K562 (cell line): ENCODE data around the gene PPEF2.

DNA sequence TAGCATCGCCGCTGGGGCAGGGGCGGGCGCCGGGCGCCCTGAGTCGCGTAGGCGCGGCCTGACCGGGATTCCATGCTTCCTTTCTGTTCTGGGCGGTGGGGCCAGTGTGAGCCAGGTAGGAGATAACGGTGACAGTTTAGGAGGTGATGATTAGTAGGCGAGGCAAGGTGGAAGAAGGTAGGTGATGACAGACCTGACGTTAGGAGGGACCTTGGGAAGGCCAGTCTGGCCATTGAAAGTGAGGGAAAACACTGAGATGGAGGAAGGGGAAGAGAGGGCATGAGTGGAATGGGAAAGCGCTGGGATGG, 457 bp upstream of the CDKL2 start:
- RAMPAGE, long total RNA, result no peak
- RRBS, result no CpG with 5 or more reads among the region's 16 CpGs
PRO-cap:
- standard, result no peak
- CoPRO, capped RNA only, 2 experiments, result no peak in any of the 2 experiments
- CoPRO, capped and uncapped RNA, 2 experiments, result no peak in any of the 2 experiments
- CoPRO, uncapped RNA only, 2 experiments, result no peak in any of the 2 experiments
CAGE:
- cytosol, long polyA plus RNA, result no peak
- long polyA plus RNA, result no peak
- nucleolus, long total RNA, result no peak
- nucleus, long polyA plus RNA, result no peak

- RAMPAGE, long total RNA, result no peak
- RRBS, result no CpG with 5 or more reads among the region's 46 CpGs
PRO-cap:
- standard, result bidirectional peak, plus-strand start at chr4:75672743, minus-strand start at chr4:75672676
- CoPRO, capped RNA only, 2 experiments, result no peak in any of the 2 experiments
- CoPRO, capped and uncapped RNA, 2 experiments, result no peak in any of the 2 experiments
- CoPRO, uncapped RNA only, 2 experiments, result no peak in any of the 2 experiments
CAGE:
- cytosol, long polyA plus RNA, result no peak
- long polyA plus RNA, result no peak
- nucleolus, long total RNA, result no peak
- nucleus, long polyA plus RNA, result no peak
Observed at GRCh38 chr4:75672348-75673002, 736 bp downstream of the G3BP2 start.

DNA sequence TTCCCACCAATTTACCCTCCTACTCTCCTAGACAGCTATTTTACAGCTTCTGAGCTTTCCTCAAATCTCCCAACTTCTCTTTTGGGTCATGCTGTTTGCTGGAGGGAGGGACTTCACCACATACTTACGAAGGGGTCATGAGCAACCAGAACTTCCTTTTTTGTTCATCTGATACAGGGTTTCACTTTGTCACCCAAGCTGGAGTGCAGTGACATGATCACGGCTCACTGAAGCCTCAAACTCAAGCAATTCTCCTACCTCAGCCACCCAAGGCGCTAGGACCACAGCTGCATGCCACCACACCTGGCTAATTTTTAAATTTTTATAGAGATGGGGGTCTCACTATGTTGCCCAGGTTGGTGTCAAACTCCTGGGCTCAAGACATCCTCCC, 25.3 kb upstream of the G3BP2 start:
- RAMPAGE, long total RNA, result no peak
- RRBS, result no CpG with 5 or more reads among the region's 3 CpGs
PRO-cap:
- standard, result no peak
- CoPRO, capped RNA only, 2 experiments, result no peak in any of the 2 experiments
- CoPRO, capped and uncapped RNA, 2 experiments, result no peak in any of the 2 experiments
- CoPRO, uncapped RNA only, 2 experiments, result no peak in any of the 2 experiments
CAGE:
- cytosol, long polyA plus RNA, result no peak
- long polyA plus RNA, result no peak
- nucleolus, long total RNA, result no peak
- nucleus, long polyA plus RNA, result no peak

DNA sequence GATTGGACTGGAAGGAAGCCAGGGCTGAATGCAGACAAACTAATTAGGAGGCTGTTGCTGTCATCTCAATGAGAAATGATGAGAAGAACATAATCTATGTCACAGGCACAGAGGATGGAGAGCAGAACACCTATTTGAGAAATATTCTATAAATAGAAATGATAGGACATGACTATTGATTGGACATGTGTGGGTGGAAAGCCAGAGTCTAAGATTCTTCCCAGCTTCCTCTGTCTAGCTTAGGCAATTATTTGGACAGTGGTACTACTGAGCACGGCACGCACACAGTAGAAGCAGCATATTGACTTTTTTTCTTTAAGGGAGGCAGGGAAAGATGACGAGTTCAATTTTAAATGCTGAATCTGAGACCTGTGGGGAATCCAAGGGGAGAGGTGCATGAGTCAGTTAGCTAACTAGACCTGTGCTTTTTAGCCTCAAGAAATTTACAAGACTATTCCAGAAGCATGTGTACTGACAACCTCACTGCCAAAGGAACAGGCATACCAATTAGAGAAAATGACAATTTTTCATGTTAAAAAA, 941 bp upstream of the USO1 start:
- RAMPAGE, long total RNA, result no peak
- RRBS, result no CpG with 5 or more reads among the region's 3 CpGs
PRO-cap:
- standard, result unidirectional peak, plus-strand start at position 250 of the sequence
- CoPRO, capped RNA only, 2 experiments, result no peak in any of the 2 experiments
- CoPRO, capped and uncapped RNA, 2 experiments, result no peak in any of the 2 experiments
- CoPRO, uncapped RNA only, 2 experiments, result no peak in any of the 2 experiments
CAGE:
- cytosol, long polyA plus RNA, result no peak
- long polyA plus RNA, result no peak
- nucleolus, long total RNA, result no peak
- nucleus, long polyA plus RNA, result no peak

GRCh38 chr4:75723906-75724281, 483 bp upstream of the USO1 start:
- RAMPAGE, long total RNA, result no peak
- RRBS, result no CpG with 5 or more reads among the region's 8 CpGs
PRO-cap:
- standard, result no peak
- CoPRO, capped RNA only, 2 experiments, result no peak in any of the 2 experiments
- CoPRO, capped and uncapped RNA, 2 experiments, result no peak in any of the 2 experiments
- CoPRO, uncapped RNA only, 2 experiments, result no peak in any of the 2 experiments
CAGE:
- cytosol, long polyA plus RNA, result no peak
- long polyA plus RNA, result no peak
- nucleolus, long total RNA, result no peak
- nucleus, long polyA plus RNA, result no peak

DNA sequence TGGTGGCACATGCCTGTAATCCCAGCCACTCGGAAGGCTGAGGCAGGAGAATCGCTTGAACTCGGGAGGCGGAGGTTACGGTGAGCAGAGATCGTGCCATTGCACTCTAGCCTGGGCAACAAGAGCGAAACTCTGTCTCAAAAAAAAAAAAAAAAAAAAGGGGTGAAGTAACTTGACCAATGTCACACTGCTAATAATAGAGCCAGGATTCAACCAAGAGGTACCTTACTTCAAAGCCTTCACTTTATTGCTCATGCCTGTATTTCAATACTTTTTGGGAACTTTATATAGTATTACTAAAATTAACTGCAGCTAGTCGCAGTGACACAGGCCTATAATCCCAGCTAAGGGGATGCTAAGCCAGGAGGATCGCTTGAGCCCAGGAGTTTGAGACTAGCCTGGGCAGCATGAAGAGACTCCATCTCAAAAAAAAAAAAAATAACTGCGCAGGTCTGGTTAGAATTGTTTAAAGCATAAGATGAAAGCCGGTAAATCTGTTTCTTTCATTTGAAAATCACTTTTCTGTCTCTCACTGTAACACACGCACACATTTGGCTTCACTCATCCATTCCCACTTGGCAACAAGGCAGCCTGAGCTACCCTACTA, 1.9 kb downstream of the USO1 start:
- RAMPAGE, long total RNA, result no peak
- RRBS, result no CpG with 5 or more reads among the region's 12 CpGs
PRO-cap:
- standard, result no peak
- CoPRO, capped RNA only, 2 experiments, result no peak in any of the 2 experiments
- CoPRO, capped and uncapped RNA, 2 experiments, result no peak in any of the 2 experiments
- CoPRO, uncapped RNA only, 2 experiments, result peak in 2 of 2 experiments; most common plus-strand start position 305 of the sequence (in 1)
CAGE:
- cytosol, long polyA plus RNA, result no peak
- long polyA plus RNA, result no peak
- nucleolus, long total RNA, result no peak
- nucleus, long polyA plus RNA, result no peak

- RAMPAGE, long total RNA, result no peak
- RRBS, result no CpG with 5 or more reads among the region's 5 CpGs
PRO-cap:
- standard, result no peak
- CoPRO, capped RNA only, 2 experiments, result no peak in any of the 2 experiments
- CoPRO, capped and uncapped RNA, 2 experiments, result no peak in any of the 2 experiments
- CoPRO, uncapped RNA only, 2 experiments, result no peak in any of the 2 experiments
CAGE:
- cytosol, long polyA plus RNA, result no peak
- long polyA plus RNA, result no peak
- nucleolus, long total RNA, result no peak
- nucleus, long polyA plus RNA, result no peak
Observed at GRCh38 chr4:75902309-75902867, at the start of gene PPEF2. Gene PPEF2, minus strand, starts transcription at chr4:75902452.

- RAMPAGE, long total RNA, result no peak
- RRBS, result 72% methylated on average over 12 of the region's 32 CpGs
PRO-cap:
- standard, result no peak
- CoPRO, capped RNA only, 2 experiments, result no peak in any of the 2 experiments
- CoPRO, capped and uncapped RNA, 2 experiments, result no peak in any of the 2 experiments
- CoPRO, uncapped RNA only, 2 experiments, result no peak in any of the 2 experiments
CAGE:
- cytosol, long polyA plus RNA, result no peak
- long polyA plus RNA, result no peak
- nucleolus, long total RNA, result no peak
- nucleus, long polyA plus RNA, result no peak
Observed at GRCh38 chr4:76010805-76011439, 3.6 kb upstream of the CXCL9 start.

DNA sequence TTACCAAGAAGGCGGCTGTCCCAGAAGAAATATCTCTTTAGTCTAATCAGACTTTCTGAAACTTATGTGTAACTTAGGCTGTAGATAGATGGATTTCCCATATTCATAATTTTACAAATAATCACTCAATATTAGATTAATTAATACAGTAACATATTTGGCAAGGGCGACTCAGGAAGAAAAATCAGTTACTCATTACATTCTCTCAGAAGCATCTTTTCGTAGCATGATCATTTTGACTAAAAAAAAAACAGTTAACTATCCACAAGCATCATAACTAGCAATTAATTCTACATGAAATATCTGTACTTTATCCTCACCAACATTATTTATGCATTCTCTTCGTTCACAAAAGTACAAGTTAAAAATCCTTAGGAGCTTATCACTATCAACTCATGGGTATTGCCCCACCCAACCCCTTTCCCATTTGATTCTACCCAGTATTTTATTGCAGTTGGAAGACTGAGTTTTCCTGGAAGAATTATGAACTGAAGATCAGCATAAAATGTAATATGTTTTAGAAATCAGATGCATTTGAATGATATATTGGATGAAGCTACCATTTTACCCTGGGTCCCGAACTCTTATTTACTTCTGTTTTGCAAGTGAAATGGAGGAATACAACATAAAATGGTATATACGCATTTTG, 12.6 kb upstream of the NUP54 start:
- RAMPAGE, long total RNA, result no peak
- RRBS, result no CpG with 5 or more reads among the region's 6 CpGs
PRO-cap:
- standard, result no peak
- CoPRO, capped RNA only, 2 experiments, result no peak in any of the 2 experiments
- CoPRO, capped and uncapped RNA, 2 experiments, result no peak in any of the 2 experiments
- CoPRO, uncapped RNA only, 2 experiments, result no peak in any of the 2 experiments
CAGE:
- cytosol, long polyA plus RNA, result no peak
- long polyA plus RNA, result no peak
- nucleolus, long total RNA, result no peak
- nucleus, long polyA plus RNA, result no peak

DNA sequence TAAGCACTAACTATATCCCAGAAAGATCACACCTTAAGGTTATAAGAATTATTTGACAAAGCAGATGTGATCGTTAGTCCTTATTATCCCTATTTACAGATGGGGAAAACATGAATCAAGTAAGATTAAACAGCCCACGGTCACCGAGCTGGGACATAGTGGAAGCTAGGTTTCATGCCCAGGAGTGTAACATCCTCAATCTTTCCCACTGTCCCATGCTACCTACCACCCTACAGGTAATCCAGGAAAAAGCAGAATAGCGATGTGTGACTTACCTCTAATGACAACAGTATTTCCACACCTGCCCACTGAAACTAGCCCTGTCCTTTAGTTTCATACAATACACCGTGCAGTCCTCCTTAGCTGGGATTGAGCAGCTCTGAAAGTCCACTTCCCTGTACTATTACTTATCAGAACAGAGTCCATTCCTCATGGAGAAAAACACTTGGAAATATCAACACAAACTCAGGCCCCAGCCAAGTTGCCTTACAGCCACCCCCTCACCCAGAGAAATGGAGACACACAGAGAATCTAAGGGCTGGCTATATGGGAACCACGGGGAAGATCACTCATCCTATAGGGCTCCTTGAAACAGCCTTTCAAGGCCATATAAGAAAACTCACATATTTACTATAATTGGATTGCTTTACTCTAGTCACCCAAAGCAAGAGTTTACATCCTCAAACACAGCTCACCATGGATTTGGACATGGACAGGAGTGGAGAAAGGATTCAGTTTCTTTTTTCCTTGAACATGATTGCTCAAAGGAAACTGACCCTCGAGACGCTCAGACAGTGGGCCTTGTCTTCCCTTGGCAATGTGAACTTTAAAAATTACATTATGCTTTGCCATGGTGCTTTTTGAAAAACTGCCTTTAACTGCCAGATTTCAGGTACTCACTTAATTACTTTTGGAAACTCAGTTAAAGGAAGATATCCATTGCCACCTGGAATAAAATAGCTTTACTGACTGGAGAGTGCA, 1.8 kb downstream of the SCARB2 start:
- RAMPAGE, long total RNA, result no peak
- RRBS, result no CpG with 5 or more reads among the region's 8 CpGs
PRO-cap:
- standard, result no peak
- CoPRO, capped RNA only, 2 experiments, result no peak in any of the 2 experiments
- CoPRO, capped and uncapped RNA, 2 experiments, result no peak in any of the 2 experiments
- CoPRO, uncapped RNA only, 2 experiments, result no peak in any of the 2 experiments
CAGE:
- cytosol, long polyA plus RNA, result no peak
- long polyA plus RNA, result no peak
- nucleolus, long total RNA, result no peak
- nucleus, long polyA plus RNA, result no peak

GRCh38 chr4:76213216-76213406, 513 bp downstream of the SCARB2 start:
- RAMPAGE, long total RNA, result no peak
- RRBS, result no CpG with 5 or more reads among the region's 6 CpGs
PRO-cap:
- standard, result no peak
- CoPRO, capped RNA only, 2 experiments, result no peak in any of the 2 experiments
- CoPRO, capped and uncapped RNA, 2 experiments, result no peak in any of the 2 experiments
- CoPRO, uncapped RNA only, 2 experiments, result no peak in any of the 2 experiments
CAGE:
- cytosol, long polyA plus RNA, result no peak
- long polyA plus RNA, result no peak
- nucleolus, long total RNA, result no peak
- nucleus, long polyA plus RNA, result no peak

- RAMPAGE, long total RNA, result no peak
- RRBS, result no CpG with 5 or more reads among the region's 6 CpGs
PRO-cap:
- standard, result no peak
- CoPRO, capped RNA only, 2 experiments, result no peak in any of the 2 experiments
- CoPRO, capped and uncapped RNA, 2 experiments, result no peak in any of the 2 experiments
- CoPRO, uncapped RNA only, 2 experiments, result no peak in any of the 2 experiments
CAGE:
- cytosol, long polyA plus RNA, result no peak
- long polyA plus RNA, result no peak
- nucleolus, long total RNA, result no peak
- nucleus, long polyA plus RNA, result no peak
Observed at GRCh38 chr4:76218989-76219846, 5.6 kb upstream of the SCARB2 start.

DNA sequence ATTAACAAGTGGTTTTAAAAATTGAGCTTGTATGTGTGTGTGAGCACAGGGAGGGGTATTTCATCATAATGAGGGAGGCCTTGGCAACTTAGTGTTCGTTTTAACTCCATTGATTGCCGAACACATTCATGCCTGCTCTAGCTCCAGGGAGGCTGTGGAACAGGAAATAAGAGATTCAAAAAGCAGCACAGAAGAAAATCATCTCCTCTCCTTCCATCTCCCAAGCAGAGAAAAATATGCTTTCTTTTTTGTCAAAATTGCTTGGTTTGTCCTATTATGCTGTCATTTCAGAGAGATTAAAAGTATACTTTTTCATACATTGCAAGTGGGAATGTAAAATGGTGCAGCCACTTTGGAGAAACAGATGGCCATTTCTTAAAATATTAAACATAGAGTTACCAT, 14.9 kb downstream of the SHROOM3 start:
- RAMPAGE, long total RNA, result no peak
- RRBS, result no CpG with 5 or more reads among the region's 2 CpGs
PRO-cap:
- standard, result no peak
- CoPRO, capped RNA only, 2 experiments, result no peak in any of the 2 experiments
- CoPRO, capped and uncapped RNA, 2 experiments, result no peak in any of the 2 experiments
- CoPRO, uncapped RNA only, 2 experiments, result no peak in any of the 2 experiments
CAGE:
- cytosol, long polyA plus RNA, result no peak
- long polyA plus RNA, result no peak
- nucleolus, long total RNA, result no peak
- nucleus, long polyA plus RNA, result no peak

GRCh38 chr4:76571468-76571846, 136.4 kb downstream of the SHROOM3 start:
- RAMPAGE, long total RNA, result no peak
- RRBS, result no CpG with 5 or more reads among the region's 2 CpGs
PRO-cap:
- standard, result no peak
- CoPRO, capped RNA only, 2 experiments, result no peak in any of the 2 experiments
- CoPRO, capped and uncapped RNA, 2 experiments, result no peak in any of the 2 experiments
- CoPRO, uncapped RNA only, 2 experiments, result no peak in any of the 2 experiments
CAGE:
- cytosol, long polyA plus RNA, result no peak
- long polyA plus RNA, result no peak
- nucleolus, long total RNA, result no peak
- nucleus, long polyA plus RNA, result no peak

DNA sequence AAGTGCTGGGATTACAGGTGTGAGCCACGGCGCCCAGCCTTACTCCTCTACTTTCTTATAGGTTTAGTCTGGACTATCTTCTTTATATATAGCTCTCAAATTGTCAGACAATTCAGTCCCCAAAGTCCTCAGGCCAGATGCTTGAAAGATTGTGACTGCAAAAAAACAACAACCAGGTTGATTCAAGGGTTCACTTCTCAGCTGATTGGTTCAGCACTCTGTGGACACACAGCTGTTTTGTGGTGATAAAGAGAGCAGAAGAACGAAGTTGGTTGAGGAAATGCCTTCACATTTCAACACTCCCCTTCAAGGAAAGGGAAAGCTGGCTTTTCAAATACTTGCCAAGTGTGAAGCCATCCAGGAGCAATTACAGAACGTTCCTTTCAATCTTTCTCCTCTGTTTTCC, 166.7 kb downstream of the SHROOM3 start:
- RAMPAGE, long total RNA, result no peak
- RRBS, result no CpG with 5 or more reads among the region's 4 CpGs
PRO-cap:
- standard, result no peak
- CoPRO, capped RNA only, 2 experiments, result no peak in any of the 2 experiments
- CoPRO, capped and uncapped RNA, 2 experiments, result no peak in any of the 2 experiments
- CoPRO, uncapped RNA only, 2 experiments, result no peak in any of the 2 experiments
CAGE:
- cytosol, long polyA plus RNA, result no peak
- long polyA plus RNA, result no peak
- nucleolus, long total RNA, result no peak
- nucleus, long polyA plus RNA, result no peak

GRCh38 chr4:76802267-76803192, 95.4 kb downstream of the SOWAHB start:
- RAMPAGE, long total RNA, result no peak
- RRBS, result no CpG with 5 or more reads among the region's 19 CpGs
PRO-cap:
- standard, result no peak
- CoPRO, capped RNA only, 2 experiments, result no peak in any of the 2 experiments
- CoPRO, capped and uncapped RNA, 2 experiments, result no peak in any of the 2 experiments
- CoPRO, uncapped RNA only, 2 experiments, result no peak in any of the 2 experiments
CAGE:
- cytosol, long polyA plus RNA, result no peak
- long polyA plus RNA, result no peak
- nucleolus, long total RNA, result no peak
- nucleus, long polyA plus RNA, result no peak

DNA sequence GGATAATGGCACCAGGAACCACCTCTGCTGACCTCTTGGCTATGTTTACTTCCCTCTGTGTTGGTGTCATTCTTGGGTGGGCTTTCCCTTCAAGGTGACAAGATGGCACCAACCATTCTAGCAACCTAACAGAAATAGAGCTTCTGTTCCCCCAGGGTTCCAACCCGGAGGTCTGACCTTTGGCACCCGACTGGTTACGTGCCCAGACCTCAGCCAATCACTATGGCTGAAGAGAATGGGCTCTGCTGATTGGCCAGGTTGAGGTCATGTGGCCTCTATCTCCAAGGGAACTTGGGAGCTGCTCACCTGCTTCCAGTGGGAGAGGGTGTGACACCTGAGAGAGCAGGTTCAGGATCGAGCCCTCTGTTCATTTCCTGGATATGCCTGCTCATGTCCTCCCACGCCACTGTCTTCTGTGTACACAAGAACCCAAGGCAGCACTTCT, 11.1 kb downstream of the SOWAHB start:
- RAMPAGE, long total RNA, result no peak
- RRBS, result no CpG with 5 or more reads among the region's 5 CpGs
PRO-cap:
- standard, result no peak
- CoPRO, capped RNA only, 2 experiments, result no peak in any of the 2 experiments
- CoPRO, capped and uncapped RNA, 2 experiments, result no peak in any of the 2 experiments
- CoPRO, uncapped RNA only, 2 experiments, result no peak in any of the 2 experiments
CAGE:
- cytosol, long polyA plus RNA, result no peak
- long polyA plus RNA, result no peak
- nucleolus, long total RNA, result no peak
- nucleus, long polyA plus RNA, result no peak

DNA sequence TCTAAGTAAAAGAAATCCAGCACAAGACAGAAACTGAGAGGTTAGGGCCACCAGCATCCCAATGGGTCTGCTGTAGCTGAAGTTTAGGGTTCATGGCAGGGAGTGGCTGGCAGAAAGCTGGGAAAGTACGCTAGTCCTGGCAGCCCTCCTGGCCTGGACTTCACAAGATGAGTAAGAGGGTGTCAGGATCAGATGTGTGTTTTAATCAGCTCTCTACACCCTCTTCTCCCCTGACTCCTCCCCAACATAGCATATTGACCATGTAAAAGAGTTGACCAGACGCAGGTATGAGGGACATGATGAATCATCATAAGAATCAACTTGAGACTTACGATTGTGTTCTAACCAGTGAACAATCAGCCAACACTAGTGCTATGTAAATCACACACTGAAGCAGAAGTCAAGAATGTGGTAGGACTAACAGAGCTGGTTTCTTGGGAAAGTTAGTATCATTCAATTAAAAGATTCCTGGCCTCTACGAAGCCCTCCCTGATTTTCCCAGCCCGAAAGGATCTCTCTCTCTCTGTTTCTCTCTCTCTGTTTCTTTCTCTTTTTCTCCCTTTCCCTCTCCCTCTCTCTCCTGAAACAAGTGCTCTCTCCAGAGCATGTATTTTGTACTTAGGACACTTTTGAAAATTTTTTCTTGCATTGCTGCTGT, 5.3 kb downstream of the SOWAHB start:
- RAMPAGE, long total RNA, result no peak
- RRBS, result no CpG with 5 or more reads among the region's 5 CpGs
PRO-cap:
- standard, result no peak
- CoPRO, capped RNA only, 2 experiments, result no peak in any of the 2 experiments
- CoPRO, capped and uncapped RNA, 2 experiments, result no peak in any of the 2 experiments
- CoPRO, uncapped RNA only, 2 experiments, result no peak in any of the 2 experiments
CAGE:
- cytosol, long polyA plus RNA, result no peak
- long polyA plus RNA, result no peak
- nucleolus, long total RNA, result no peak
- nucleus, long polyA plus RNA, result no peak

GRCh38 chr4:77019131-77019408, 56.7 kb downstream of the CCNI start:
- RAMPAGE, long total RNA, result no peak
- RRBS, result no CpG with 5 or more reads among the region's 4 CpGs
PRO-cap:
- standard, result no peak
- CoPRO, capped RNA only, 2 experiments, result no peak in any of the 2 experiments
- CoPRO, capped and uncapped RNA, 2 experiments, result no peak in any of the 2 experiments
- CoPRO, uncapped RNA only, 2 experiments, result no peak in any of the 2 experiments
CAGE:
- cytosol, long polyA plus RNA, result no peak
- long polyA plus RNA, result no peak
- nucleolus, long total RNA, result no peak
- nucleus, long polyA plus RNA, result no peak